Measurements from ENCODE around the genes SUPT20H and FREM2.

DNA sequence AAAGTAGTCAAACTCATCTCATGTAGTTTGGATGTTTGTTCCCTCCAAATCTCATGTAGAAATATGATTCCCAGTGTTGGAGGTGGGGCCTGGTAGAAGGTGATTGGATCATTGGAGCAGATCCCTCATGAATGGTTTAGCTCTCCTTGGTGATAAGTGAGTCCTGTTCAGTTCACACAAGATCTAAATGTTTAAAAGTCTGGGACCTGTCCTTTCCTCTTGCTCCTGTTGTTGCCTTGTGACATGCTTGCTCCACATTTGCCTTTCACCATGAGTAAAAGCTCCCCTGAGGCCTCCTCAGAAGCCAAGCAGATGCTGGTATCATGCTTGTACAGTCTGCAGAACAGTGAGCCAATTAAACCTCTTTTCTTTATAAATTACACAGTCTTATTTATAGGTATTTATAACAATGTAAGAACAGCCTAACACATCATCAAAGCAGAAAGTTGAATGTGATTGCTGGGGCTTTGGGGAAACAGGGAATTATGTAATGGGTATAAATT is 24.2 kb upstream of the RFC3 start:
- PRO-cap: no peak

- PRO-cap: no peak
Measured at GRCh38 chr13:35872343-35872830, 258.8 kb downstream of the DCLK1 start.

- PRO-cap: no peak
Measured at GRCh38 chr13:36125605-36126196, 5.5 kb downstream of the DCLK1 start.

- PRO-cap: no peak
Measured at GRCh38 chr13:36417926-36418401, 14.3 kb upstream of the CCNA1 start.

- PRO-cap: bidirectional peak, plus-strand start at chr13:36919396, minus-strand start at chr13:36919300
Measured at GRCh38 chr13:36919102-36919554, 910 bp downstream of the SMAD9 start.

- PRO-cap: bidirectional peak, plus-strand start at chr13:37059730, minus-strand start at chr13:37059686
Measured at GRCh38 chr13:37058806-37060098, at the start of gene SUPT20H. SUPT20H (minus strand) TSS chr13:37059688.

DNA sequence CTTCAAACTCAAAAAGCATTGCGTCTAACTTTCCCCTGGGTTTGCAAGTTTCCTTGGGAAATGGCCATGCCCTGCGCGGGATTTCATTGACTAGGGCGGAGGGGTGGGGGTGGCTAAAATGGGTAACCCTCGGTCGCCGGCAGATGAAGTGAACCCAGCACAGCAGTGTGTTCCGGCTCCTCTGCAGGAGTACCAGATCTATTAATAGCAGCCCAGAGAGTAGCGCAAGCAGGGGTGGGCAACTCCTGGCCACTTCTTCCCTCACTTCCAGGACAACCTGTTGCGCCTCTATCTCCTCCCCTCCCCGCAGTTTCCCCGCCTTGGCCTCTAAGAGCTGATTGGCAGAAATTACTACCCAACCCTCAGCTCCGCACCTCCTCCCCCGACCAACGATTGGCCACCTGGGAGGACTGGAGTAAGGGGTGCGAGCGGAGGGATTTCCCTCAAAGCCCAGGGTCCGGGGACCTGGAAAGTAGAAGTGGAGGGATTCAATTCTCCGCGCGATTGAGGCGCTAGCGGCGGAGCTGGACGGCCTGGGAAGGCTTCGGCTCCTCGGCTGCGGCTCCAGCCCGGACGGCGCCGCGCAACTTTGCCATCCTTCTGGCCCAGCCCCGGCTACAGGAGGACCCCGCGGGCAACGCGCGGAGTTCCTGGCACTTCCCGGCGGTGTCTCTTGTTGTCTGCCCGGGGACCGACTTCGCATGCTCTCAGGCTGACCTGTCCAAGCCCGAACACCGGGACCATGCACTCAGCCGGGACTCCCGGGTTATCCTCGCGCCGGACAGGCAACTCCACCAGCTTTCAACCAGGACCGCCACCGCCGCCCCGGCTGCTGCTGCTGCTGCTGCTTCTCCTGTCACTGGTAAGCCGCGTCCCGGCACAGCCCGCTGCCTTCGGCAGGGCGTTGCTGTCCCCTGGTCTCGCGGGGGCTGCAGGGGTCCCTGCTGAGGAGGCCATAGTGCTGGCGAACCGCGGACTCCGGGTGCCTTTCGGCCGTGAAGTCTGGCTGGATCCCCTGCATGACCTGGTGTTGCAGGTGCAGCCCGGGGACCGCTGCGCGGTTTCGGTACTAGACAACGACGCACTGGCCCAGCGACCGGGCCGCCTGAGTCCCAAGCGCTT is at the start of gene FREM2:
FREM2 (plus strand) TSS at position 475 of the 1,122 bp plus-strand sequence.
- PRO-cap: unidirectional peak, plus-strand start at position 575 of the sequence

GRCh38 chr13:39395310-39395984 is 207.5 kb downstream of the LHFPL6 start:
- PRO-cap: no peak

GRCh38 chr13:39452438-39452718 is 150.6 kb downstream of the LHFPL6 start:
- PRO-cap: no peak

- PRO-cap: no peak
Measured at GRCh38 chr13:40191254-40191525, 475.3 kb downstream of the FOXO1 start.

GRCh38 chr13:40477667-40478869 is 188.4 kb downstream of the FOXO1 start:
- PRO-cap: no peak

DNA sequence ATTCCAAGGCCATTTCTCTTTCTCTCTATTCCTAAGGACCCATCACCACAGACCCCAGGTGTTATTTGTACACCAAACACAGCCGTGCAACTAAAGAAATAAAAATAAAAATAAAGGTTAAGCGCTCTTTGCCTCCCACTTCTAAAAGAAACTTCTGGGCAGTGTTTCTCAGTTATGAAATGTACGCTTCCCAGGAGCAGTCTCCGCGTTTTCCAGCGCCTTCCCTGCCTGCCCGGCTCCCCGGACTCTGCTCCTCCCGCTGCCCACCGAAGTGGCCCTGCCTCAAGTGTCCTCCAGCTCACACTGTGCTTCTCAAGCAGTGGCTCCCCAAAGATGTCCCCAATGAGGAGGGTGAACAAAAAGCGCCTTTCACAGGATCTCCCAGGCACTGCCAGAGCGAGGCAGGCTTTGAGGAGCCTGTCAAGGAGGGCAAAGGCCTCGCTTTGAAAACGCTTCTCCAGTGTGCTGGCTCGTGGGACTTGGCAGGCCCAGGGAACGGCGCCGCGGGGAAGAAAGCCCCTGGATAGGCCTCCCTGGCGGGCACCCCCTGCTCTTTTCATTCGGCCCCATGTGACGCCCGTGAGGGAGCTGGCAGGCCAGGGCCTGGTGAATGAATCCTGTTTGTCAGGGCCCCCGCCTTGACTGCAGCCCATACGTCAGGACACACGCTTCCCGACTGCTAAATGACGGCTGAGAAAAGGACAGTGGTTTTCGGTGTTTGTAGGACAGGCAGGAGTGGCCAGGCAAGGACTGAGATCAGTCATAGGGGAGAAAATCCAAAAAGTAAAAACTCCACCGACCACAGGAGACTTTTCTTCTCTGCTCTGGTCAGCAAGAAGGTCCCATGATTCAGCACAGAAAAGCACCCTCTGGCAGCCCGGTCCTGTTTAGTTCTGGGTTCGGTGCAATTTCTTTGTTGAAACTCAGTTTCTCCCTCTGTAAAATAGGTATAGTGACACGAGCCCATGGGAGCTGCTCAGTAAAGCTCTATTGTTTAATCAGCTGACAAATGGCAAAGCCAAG is 187.0 kb downstream of the FOXO1 start:
- PRO-cap: unidirectional peak, minus-strand start at position 305 of the sequence

GRCh38 chr13:40503801-40504609 is 162.4 kb downstream of the FOXO1 start:
- PRO-cap: no peak

- PRO-cap: no peak
Measured at GRCh38 chr13:40536636-40537273, 129.7 kb downstream of the FOXO1 start.

GRCh38 chr13:40637608-40638146 is 28.8 kb downstream of the FOXO1 start:
- PRO-cap: no peak

DNA sequence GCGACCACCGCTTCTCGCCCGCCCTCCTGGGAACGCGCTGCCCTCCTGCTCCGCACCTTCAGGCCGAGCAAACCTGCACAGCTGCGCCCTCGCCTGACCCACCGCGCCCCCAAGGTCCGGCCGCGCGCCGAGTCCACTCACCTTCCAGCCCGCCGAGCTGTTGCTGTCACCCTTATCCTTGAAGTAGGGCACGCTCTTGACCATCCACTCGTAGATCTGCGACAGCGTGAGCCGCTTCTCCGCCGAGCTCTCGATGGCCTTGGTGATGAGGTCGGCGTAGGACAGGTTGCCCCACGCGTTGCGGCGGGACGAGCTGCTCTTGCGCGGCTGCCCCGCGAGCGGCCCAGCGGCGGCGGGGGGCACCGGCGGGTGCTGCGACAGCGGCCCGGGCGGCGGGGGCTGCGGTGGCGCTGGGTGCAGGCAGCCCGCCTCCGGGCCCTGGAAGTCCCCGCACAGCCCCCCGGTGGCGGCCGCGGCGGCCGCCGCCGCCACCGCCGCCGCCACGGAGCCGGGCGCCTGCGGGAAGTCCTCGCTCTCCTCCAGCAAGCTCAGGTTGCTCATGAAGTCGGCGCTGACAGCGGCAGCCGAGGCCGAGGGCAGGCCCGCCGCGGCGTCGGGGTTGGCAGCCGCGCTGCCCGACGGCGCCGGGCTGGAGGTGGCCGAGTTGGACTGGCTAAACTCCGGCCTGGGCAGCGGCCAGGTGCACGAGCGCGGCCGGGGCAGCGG is 836 bp downstream of the FOXO1 start:
- PRO-cap: bidirectional peak, plus-strand start at position 692 of the sequence, minus-strand start at position 671 of the sequence

DNA sequence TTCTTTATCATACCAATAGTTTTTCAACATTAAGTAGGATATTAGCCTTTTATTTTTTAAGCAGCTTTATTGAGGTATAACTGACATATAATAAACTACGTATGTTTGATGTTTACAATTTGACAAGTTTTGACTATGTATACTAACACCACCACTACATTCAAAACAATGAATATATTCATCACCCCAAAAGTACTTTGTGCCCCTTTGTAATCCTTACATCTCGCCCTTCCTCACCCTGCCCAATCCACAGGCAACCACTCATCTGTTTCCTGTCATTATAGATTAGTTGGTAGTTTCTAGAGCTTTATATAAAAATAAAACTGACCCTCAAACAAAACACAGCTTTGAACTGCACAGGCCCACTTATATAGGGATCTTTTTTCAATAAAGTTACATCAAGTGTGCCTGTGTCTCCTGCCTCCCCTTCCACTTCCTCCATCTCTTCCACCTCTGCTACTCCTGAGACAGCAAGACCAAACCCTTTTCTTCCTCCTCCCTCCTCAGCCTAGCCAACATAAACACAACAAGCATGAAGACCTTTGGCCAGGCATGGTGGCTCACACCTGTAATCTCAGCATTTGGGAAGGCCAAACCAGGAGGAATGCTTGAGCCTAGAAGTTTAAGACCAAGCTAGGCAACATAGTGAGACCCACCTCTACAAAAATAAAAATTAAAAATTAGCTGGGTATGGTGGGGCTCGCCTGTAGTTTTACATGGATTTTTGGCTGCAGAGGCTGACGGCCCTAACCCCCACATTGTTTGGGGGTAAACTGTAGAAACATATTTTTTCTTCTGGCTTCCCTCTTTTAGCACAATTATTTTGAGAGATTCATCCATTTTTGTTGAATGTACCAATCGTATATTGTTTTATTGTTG is 72.7 kb downstream of the ELF1 start:
- PRO-cap: no peak

- PRO-cap: no peak
Measured at GRCh38 chr13:40951255-40951958, 67.7 kb downstream of the ELF1 start.

DNA sequence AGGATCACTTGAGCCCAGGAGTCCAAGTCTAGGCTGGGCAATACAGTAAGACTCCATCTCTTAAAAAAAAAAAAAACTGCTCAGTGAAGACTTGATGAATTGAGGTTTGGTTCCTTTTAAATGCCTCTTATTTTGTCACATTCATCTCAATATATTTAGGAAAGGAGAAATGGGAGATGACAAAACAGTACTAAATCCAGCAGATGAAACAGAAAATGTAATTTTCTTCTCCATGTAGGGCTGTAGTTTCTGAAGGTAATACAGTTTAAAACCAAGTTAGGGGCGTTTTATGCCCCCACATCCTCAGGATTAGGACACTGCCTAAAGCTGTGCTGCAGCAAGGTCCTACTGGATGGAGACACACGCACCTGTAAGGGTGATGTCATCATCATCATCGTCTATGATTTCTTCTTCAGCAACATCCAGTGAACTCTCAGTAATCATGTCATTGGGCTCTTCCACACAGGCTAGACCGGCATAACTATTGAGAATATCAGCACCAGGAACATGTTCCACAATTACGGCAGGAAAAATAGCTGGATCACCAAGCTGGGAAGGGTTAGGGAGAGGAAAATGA is 60.6 kb downstream of the ELF1 start:
- PRO-cap: no peak

GRCh38 chr13:41050066-41050299 is 11.3 kb upstream of the WBP4 start:
- PRO-cap: no peak

All from right common carotid artery plus branches (tissue), 1 donor.